Epidermal melanocyte (primary cell): ENCODE data around the genes PTPA and C9orf50.

DNA sequence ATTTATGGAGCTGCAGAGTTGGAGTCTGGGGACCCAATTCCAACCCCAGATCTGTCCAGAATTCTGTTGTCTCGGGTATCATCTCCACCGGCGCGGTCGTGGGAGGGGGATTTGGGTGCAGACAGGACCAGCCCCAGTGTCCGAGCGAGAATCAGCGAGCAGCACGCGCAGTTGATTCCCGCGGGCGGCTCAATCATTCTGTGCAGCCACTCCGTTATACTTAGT is 277 bp downstream of the KYAT1 start:
- RRBS, result 31% methylated on average over 2 of the region's 14 CpGs

DNA sequence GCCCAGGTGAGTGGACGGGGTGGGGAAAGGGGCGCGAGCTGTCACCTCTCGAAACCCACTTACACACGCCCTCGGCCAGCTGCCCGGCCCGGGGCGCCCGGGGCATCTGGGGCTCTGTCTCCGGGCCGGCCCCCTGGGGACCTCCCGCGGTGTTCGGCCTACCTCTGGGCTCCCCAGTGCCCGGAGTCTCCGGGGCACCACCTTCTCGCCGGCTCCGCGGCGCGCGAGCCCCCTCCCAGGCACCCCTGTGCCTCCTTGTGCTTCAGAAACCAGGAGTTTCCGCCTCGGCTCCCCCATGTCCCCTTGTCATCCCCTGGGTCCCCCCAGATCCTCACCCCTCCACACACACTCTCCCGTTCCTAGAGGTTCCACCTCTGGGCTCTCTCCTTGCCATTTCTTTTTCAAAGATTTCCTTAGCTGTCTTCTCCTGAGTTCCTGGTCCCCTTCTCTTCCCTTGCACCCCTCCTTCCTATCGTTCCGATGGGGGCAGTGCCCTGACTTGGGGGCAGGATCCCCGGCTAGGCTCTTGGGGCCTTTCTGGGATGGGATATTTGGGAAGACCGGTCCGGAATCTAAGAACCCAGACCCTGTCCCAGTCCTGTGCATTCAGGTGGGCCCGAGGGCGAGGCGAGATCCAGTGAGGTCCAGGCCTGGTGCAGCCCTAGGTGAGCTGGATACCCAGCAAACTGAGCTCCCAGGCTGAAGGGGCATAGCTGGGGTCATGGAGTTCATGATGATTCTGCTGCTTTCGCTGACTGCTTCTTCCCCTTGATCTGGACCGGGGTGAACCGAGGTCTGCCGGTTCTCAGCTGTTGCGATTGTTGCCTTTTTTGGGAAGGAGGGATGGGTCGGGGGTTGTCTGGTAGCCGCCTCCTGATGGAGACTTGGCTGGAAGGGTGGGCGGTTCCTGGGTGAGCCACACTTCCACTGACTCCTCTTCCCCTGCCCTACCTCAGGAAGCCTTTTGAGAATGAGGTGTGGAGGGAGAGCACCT is 609 bp downstream of the LRRC8A start:
- RRBS, result 3% methylated on average over 5 of the region's 43 CpGs

GRCh38 chr9:128913093-128913893 is 7.5 kb upstream of the PHYHD1 start:
- RRBS, result no CpG with 5 or more reads among the region's 15 CpGs

DNA sequence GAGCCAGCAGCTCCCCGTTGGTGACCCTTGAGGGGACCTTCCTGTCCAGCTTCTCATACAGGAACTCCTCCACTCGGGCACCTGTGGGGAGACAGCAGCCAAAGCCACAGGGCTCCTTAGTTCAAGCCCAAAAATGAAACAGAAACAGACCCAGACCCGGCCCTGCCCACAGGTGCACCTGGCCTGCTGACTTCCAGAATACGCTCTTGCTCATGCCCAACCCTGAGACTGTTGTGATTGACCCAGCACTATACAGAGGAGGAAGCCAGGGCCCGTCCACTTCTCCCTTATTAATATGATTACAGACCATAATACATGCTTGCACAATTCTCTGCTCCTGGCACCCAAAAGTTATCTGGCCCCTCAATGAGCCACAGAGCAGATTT is 7.0 kb downstream of the SH3GLB2 start:
- RRBS, result no CpG with 5 or more reads among the region's 5 CpGs

- RRBS, result no CpG with 5 or more reads among the region's 18 CpGs
Observed at GRCh38 chr9:129026367-129027323, 1.5 kb downstream of the SH3GLB2 start.

- RRBS, result 88% methylated on average over 1 of the region's 10 CpGs
Observed at GRCh38 chr9:129068476-129069062, 12.3 kb upstream of the DOLPP1 start.

DNA sequence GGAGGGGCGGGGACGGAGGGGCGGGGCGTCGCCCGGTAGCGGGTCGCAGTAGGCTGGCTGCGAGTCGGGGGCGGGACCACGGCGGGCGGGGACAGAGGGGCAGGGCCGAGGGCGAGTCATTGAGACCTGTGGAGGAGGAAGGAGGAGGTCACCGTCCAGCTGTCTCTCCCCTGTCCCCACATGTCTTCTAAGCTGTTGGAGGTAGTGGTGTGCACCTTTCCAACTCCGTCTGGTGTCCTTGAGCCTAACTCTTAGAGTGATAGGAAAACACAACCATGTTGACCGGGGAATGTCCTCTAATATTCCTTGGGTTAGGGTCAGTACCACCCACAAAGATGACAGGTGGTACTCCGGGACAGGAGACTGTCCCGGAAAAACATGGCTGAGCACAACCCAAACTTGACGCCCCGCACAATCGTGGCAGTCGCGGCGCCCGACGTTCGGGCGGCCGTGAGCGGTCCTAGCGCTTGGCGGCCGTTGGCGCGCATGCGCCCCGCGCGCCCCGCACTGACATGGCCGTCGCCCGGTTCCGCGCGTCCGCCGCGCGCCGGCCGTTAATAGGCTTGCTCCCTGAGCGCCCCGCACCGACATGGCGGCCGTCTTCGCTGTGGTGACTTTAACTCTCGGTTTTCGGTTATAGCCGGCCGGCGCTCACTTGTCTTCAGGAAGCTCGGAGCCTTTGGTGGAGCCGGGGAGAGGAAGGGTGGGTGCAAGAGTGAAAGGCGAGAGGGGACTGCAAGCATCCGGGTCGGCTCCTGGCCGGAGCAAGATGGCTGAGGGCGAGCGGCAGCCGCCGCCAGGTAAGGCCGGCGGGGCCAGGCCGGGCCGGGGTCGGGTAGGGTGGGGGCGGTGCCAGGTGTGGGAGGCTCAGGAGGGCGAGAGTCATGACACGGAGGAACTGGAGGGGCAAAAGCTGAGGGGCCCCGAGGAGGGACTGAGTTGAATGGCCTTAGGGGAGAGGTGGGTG is at the start of gene PTPA:
TSS of gene PTPA (plus strand) at position 584 of the 967 bp plus-strand sequence.
- RRBS, result 3% methylated on average over 27 of the region's 85 CpGs

GRCh38 chr9:129138998-129139179 is 27.7 kb downstream of the PTPA start:
- RRBS, result no CpG with 5 or more reads among the region's 4 CpGs

DNA sequence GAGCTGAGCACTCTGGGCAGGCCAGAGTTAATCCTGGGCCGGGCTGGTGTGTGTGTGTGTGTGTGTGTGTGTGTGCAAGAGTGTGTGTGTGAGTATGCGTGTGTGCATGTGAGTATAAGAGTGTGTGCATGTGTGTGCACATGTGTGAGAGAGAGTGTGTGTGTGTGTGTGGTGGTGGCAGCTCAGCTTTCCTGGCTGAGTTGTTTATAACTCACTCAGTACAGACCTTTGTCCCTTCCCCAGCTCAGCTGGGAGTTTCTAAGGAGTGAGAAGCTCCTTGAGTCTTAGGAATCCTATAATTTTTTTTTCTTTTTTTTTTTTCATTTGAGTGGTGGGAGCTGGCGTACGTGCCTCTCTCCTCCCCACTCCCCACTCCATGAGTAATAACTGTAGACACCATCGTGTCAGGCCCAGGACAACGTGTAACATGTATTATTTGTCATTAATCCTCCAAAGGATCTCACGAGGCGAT is 5.9 kb upstream of the IER5L start:
- RRBS, result 20% methylated on average over 1 of the region's 8 CpGs

DNA sequence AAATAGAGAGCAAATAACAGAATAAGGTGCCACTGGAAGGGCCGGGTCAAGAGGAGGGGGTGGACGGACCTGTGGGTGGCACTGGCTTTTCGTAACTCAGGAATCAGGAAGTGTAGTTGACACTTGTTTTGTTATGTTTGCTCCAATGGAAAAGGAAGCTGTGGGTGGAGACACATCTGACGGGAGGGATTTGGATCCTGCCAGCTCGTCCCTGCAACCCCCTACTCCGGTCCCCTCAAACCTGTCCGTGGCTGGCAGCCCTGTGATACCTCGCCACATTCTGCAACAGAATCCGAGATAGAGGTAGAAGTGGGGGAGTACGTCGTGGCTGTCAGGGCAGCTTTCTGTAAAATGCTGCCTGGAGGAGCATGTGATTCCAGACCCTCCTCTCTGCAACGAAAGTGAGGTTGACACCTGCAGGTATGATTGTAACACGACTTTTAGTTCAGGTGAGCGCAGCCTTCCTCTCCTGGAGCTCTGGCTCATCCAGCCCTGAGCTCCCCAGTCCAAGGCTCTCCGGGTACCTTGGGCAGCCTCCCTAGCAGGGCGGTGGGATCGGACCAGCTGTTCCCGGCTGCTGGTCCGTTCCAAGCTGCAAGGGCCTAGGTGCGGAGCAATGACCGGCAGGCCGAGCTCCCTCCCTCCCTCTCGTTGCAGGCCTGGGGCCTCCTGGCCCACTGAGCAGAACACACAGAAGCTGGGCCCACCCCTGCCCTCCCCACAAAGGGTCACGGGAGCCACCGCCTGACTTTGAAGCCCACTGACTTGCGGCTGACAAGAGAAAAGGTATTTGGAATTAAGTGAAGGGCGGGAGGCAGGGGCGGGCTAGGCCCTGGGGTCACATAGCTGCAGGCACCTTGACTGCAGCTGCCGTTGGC is 104.5 kb upstream of the IER5L start:
- RRBS, result 85% methylated on average over 7 of the region's 29 CpGs

DNA sequence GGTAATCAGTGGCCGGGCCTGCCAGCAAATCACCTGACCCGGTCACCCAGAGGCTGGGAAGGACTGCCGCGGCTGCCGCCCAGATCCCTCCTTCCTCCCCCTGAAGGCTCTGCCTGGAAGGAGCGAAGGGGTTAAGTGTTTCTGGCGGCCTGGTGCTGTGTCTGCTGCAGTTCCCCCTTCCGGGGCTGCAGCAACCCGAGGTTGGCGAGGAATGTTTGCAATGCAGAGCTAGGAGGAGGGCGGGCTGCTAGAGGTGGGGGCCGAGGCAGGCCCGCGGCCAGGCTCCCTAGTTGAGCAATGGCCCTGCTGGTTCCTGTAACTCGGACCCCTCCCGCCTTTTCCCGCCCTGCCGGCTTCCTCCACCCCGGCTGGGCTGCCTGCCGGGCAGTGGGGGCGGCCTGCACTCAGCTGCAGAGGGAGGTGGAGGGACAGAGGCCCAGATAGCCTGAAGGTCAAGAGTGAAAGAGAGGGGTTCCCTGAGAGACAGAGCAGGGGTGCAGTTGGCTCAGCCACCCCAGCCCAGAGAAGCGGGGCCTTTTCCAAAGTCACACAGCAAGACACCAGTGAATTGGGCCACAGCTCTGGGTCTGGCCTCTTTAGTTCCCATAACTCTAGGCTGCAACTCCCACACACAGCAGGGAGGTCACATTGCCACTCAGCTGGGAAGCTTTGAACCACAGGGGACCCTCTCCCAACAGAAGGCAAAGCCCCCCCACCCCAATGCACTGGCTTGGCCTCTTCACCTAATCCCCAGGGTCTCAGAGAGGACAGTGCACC is 156.4 kb upstream of the IER5L start:
- RRBS, result 6% methylated on average over 1 of the region's 22 CpGs

DNA sequence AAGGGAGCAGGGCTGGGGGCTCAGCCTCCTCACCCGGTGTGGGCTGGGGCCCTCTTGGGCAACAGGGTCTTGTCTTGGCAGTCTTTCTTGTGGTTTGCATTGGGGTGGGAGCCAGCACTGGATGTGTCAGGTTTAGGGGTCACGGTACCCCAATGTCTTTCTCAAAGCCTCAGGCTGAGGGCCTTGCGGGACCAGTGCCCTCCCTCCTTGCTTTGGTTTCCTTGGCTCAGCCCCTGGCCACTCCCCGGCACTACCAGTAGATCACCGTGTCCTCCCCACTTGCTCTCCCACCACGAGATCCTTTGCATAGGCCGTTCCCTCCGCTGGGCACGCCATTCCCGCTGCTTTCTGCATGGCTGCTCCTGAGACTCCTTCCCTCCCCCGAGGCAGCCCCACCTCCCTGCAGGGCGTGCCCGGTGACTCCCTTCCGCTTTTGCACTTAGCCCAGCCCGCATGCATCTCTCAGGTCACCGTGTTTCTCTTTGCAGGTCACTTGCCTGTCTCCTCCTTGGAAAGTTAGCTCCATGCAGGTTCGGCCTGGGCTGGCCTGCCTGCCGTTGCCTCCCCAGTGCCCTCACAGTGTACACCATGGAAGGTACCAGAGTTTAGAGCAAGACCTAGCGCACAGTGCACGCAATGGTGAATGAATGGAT is 214.6 kb downstream of the C9orf50 start:
- RRBS, result no CpG with 5 or more reads among the region's 20 CpGs

- RRBS, result no CpG with 5 or more reads among the region's 8 CpGs
Observed at GRCh38 chr9:129442020-129442419, 178.9 kb downstream of the C9orf50 start.

DNA sequence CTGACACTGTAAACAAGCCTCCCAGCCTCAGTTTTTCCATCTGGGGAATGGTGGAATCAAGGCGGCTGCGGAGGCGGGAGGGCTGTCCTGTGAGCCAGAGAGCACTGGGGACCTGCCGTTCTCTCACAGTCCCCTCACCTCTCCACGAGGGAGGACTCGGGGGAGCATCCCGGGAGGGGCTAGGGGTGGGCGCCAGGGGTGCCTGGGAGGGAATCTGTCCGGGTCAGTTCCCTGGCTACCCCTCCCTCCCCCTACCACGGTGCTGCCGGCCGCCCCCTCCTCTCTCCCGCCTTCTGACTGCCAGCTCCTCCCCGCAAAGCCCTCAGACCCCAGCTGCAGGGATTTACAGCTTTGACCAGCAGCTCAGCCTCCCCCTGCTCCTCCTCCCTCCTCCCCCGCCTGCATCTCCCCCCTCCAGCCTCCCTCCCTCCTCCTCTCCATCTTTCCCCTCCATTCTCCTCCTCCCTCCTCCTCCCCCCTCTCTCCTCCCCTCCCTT is 160.9 kb downstream of the C9orf50 start:
- RRBS, result 9% methylated on average over 5 of the region's 15 CpGs

DNA sequence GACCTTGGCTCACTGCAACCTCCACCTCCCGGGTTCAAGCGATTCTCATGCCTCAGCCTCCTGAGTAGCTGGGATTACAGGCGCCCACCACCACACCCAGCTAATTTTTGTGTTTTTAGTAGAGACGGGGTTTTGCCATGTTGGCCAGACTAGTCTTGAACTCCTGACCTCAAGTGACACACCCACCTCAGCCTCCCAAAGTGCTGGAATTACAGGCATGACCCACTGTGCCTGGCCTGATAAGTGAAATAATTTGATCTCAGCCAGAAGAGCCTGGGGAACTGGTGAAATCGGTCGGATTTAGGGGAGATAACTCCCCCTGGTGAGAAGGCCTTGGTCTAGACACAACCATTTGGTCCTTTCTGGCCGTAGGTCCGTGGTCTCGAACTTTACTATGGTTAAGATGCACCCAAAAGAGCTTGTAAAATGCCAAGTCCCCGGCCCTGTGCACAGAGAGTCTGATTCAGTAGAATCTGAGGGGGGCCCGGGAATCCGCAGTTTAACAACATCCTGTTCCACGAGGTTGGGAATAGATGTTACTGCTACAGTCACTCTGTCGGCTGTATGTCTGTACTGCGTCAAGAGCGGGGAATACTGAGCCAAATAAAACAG is 140.8 kb downstream of the C9orf50 start:
- RRBS, result no CpG with 5 or more reads among the region's 16 CpGs

- RRBS, result no CpG with 5 or more reads among the region's 17 CpGs
Observed at GRCh38 chr9:129500585-129501699, 120.0 kb downstream of the C9orf50 start.

DNA sequence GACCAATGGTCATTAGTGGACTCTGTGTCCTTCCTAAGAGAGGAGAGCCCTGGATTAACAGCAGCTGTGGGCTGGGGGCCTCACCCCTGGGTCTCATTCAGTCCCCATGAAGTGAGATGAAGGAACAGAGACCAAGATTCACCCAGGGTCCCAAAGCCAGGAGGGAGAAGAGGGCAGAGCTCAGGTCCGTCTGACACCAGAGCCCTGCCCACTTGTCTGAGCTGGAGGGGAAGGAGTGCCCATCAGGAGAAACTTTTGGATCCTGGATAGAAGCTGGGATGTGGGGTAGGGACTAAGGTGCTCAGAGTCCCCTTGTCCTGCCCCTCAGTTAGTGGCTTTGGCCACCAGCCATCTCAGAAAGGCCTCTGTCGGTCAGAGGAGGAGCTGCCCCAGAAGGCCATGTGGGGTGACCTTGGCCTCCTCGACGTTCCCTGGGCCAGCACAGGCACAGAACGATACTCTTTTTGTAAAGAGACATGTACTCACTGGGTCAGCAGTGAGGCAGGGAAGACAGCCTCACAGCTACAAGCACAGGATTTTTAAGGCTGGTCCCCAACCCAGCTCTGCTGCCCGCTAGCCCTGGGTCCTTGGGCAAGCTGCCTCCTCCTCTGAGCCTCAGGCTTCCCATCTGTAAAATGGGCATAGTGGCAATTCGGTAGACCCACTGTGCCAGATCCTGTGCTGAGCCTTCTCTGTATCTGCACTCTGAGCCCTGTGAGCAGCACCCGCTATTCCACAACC is 49.5 kb downstream of the C9orf50 start:
- RRBS, result no CpG with 5 or more reads among the region's 8 CpGs

GRCh38 chr9:129621034-129621370 is at the start of gene C9orf50:
Gene C9orf50, minus strand, starts transcription at chr9:129621101.
- RRBS, result no CpG with 5 or more reads among the region's 8 CpGs

GRCh38 chr9:129637349-129638452 is 4.2 kb downstream of the ASB6 start:
- RRBS, result no CpG with 5 or more reads among the region's 36 CpGs

DNA sequence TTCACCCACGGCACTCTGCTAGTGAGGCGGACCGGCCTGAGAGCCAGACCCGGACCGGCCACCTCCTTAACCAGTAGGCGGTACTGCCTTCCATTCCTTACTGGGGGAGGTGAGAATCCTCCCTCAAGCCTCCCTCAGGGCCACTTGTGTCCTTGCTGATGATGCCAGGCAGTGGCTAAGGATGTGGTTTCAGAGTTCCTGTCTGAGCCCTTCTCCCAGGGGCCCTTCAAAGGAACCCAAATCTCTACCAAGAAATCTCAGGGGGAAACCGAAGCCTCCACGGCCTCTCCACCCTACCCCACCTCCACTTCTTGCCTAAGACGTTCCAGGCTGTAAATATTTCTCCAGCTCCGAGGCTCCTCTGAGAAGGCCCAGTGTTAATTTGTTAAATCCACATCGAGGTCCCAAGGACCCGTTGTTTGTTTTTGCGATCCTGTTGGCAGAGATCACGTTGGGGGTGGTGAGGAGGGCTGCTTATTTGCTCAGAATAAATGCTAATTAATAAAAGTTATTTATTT is 41.0 kb downstream of the PTGES start:
- RRBS, result no CpG with 5 or more reads among the region's 14 CpGs